Hair follicle dermal papilla cell (primary cell): ENCODE measurements around a stretch of chr17.

- CAGE, long polyA plus RNA, result no peak
Measured at GRCh38 chr17:50081033-50081524, 14.1 kb upstream of the PDK2 start.

GRCh38 chr17:50114714-50115613 is 15.0 kb downstream of the SAMD14 start:
- CAGE, long polyA plus RNA, result no peak

GRCh38 chr17:50147273-50147780 is 3.1 kb downstream of the PPP1R9B start:
- CAGE, long polyA plus RNA, result no peak

DNA sequence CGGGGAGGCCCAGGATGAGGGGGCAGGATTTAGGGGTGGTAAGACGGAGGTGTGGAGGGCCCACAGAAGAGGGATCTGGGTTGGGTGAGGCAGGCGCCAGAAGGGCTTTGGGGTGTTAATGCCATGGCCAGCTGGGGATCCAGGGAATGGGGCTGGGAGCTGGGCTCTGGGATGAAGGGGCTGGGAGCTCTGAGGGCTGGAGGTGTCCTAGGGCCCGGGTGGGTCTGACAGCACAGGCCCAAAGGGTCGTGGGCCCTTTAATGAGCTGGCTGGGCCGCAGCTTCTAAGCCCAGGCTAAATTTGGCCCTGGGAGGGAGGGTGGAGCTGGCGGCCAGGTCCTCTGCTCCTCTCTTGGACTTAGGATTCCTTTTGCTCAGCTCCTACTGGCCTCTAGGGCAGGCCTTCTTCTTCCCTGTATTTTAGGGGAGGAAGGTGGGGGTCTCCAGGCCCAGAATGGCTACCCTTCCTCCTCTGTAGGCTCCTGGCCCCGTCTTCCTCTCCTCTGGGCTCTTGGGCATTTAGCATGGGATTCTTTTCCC is 363 bp downstream of the SGCA start:
- CAGE, long polyA plus RNA, result no peak

DNA sequence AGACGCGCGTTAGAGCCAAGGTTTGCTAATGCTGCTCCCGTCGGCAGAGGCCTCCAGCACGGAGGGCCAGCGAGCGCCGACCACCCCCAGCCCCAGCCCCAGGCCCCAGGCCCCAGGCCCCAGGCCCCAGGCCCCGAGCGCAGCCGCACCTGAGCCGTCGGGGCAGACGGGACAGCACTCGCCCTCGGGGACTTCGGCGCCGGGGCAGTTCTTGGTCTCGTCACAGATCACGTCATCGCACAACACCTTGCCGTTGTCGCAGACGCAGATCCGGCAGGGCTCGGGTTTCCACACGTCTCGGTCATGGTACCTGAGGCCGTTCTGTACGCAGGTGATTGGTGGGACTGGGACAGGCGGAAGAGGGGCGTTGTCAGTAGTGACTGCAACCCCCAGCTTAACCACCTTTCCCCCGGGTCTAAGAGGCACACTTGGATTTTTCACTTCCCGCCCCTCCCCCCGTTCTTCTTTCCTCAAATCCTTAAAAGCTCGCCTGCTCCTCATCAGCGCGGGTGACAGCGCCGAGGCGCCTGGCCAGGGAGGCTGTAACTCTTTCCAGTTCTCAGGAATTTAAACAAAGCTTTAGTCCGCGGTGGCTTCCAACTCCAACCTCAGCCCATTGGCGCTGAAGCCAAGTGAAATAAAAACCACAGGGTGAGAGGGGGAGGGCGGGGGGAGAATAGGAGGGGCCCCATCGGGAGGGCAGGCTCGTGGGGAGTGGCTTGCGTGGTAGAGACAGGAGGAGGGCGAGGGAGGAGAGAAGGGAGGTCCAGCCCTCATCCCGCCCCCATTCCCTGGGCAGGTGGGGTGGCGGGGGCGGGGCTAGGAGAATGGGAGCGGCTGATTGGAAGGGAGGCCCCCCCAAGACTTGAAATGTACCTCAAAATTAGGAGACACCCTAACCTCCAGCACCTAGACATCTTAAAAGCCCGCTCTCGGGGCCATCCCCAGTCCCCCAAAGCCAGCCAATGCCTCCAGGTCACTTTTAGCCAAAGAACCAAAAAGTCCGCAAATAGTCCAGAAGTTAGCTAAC is 1.5 kb downstream of the COL1A1 start:
- CAGE, long polyA plus RNA, result no peak

- CAGE, long polyA plus RNA, result no peak
Measured at GRCh38 chr17:50210114-50210765, 8.8 kb upstream of the COL1A1 start.

- CAGE, long polyA plus RNA, result no peak
Measured at GRCh38 chr17:50254159-50254436, 20.2 kb upstream of the TMEM92 start.

DNA sequence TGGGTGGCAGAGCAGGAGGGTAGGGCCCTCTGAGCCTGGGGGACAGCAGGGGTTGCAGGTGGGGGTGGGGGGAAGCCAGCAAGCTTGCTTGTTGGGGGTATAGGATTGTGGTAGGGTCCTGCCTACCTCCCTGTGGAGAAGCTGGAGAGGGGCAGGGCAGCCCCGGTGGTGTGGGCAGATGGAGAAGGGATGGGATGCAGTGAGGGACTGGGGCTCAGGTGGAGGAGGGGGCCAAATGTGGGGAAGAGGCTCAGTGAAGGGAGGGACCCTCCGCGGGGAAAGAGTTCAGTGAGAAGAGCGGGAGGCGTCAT is 17.2 kb upstream of the TMEM92 start:
- CAGE, long polyA plus RNA, result no peak

GRCh38 chr17:50359895-50360673 is 12.9 kb downstream of the MRPL27 start:
- CAGE, long polyA plus RNA, result no peak

DNA sequence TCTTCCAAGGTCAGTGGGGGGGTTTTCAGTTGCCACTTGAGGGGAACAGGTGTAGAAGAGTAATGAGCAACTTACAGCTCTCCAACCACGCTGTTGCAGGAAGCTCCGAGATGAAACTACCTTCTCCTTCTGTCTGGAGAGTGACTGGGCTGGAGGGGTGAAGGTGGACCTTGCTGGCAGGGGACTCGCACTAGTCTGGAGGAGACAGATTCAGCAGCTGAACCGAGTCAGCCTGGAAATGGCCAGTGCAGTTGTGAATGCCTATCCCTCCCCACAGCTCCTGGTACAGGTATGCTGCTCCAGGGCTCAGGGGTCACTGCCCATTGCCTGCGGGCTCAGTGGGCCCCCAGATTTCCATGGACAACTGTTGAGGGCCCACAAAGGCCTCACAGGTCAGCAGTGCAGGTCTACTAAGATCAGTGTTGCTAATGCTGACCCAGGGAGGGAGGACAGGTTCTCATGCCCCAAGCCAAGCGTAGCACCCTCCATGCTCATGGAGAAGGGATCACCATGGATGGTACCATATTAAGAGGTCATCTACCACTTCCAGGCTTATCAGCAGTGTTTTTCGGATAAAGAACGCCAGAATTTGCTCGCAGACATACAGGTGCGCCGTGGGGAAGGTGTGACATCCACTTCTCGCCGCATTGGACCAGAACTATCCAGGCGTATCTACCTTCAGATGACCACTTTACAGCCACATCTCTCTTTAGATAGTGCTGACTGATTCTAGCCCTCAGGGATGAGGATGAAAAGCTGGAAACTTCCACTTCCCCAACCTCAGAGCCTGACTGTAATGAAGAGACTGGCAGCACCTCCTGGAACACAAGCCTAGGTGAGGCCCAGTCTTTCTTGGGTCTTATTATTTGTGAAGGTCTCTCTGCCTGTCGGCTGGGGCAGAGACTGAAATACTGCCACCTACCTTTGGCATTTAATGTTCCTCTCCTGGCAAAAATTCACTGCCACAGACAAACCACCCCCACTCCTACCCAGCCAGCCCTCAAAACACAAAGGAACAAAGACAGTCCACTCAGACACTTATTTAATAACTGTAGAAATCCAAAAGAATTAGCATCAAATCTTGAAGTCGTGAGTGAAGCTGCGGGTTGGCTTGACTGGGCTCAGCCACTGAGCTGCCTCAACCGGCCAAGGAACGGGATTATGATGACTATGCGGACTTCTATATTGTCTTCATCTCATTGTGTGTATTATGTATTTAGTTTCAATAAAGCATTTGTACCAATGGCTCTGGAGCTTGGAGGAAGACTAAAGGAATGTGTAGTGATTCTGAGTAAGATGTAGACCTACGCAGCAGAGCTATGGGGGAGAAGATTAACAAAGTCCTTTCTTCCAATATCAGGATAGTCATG is 7.7 kb downstream of the EME1 start:
- CAGE, long polyA plus RNA, result no peak

- CAGE, long polyA plus RNA, result no peak
Measured at GRCh38 chr17:50431074-50431639, 5.1 kb downstream of the ACSF2 start.

GRCh38 chr17:50464730-50465776 is 3.6 kb downstream of the CHAD start:
- CAGE, long polyA plus RNA, result no peak

GRCh38 chr17:50517014-50517438 is 8.8 kb downstream of the MYCBPAP start:
- CAGE, long polyA plus RNA, result no peak

DNA sequence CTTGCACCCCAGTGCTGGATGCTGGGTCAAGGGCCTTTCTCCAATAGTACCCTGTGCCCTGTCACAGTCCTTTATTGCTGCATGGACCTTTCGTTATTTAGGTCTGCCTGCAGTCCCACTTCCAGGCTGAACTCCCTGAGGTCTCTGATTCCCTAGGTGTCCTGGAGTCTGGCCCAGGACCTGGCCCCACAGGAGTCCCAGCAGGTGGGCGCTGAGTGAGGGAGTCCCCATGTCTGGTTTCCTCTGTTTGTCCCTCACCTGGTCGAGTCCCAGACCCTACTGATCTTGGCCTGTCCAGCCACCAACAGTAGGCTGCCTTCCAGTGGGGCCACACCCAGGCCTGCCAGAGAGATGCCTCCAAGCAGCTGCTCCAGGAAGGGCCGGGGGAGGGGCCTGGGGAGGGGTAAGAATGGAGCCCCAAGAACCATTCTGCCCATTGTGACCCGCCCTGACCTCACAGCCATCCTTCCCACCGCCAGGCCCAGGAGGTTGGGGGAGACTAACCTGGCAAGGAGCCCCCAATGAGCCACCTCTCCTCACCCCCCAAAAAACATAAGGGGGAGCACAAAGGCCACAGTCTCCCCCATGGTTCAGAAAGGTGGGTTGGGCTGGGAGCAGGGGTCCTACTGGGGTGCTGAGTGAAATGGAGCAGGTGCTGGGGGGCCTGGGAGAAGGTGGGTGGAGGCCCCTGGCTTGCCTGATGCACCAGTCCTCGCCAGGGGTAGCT is 753 bp downstream of the SPATA20 start:
- CAGE, long polyA plus RNA, result no peak

DNA sequence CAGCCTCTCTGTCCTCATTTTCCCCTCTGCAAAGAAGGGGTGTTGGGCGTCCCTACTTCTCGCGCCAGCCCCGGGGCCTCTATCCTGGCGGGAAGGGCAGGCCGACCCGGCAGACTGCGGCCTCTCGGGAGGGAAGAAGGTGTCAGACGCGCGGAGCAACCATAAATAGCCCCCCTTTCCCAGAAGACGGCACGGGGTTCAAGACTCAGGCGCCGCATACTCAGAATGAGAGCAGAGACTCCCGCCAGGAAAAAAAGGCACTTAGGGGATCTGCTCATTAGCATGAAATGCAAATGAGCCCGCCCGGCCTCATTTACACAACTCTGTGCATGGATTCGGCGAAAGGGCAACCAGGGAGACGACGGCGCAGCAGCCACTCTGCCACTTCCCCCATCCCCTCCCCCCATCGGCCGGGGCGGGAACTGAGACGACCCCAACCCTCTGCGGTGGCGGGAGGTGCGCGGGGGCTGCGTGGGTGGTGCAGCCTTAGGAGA is 1.8 kb upstream of the CACNA1G start:
- CAGE, long polyA plus RNA, result no peak

GRCh38 chr17:50635432-50636734 is 1.2 kb downstream of the ABCC3 start:
- CAGE, long polyA plus RNA, result no peak

- CAGE, long polyA plus RNA, result no peak
Measured at GRCh38 chr17:50851546-50852408, 14.4 kb downstream of the TOB1 start.

DNA sequence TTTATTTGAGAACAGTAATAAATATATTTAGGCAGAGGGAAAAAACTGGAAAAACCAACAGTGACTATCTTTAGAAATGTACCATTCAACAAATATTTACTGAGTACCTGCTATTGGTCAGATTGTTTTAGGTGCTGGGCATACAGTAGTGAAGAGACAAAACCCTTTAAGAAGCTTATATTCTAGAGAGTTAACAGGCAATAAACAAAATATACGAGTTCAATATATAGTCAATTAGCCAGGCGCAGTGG is 69.6 kb upstream of the TOB1 start:
- CAGE, long polyA plus RNA, result no peak

- CAGE, long polyA plus RNA, result no peak
Measured at GRCh38 chr17:51021101-51021645, 99.5 kb downstream of the SPAG9 start.

- CAGE, long polyA plus RNA, result no peak
Measured at GRCh38 chr17:51103010-51103612, 17.6 kb downstream of the SPAG9 start.